ENCODE results near the gene FAM13C.

DNA sequence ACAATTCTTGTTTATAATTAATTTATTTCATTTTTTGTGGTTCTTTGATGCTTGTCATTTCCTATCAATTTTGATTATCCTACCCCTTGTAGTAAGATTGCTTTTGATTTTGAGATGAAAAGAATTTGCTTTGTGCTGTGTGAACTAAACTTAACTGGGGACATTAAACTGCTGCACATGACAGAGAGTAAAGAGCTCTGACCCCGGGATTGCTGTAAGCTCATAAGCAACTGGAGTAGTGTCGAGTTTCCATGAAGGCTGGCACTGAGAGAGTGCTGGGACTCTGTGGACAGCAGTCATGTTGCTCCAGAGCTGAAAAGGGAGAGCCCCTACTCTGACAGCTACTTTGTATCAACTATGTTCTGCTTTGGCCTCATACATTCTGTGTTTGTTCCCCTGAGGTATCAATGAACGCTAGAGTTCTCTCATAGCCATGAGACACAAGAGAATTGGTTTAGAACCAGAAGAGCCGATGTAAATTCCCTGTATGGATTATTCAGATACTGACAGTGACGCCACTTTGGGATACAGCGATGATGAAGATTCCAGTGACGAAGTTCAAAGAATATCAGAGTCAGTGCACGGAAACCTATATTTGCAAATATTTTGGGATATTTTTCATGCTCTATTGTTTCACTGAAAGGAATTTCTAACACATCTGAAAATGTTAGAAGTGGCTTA is 186.0 kb upstream of the DKK1 start:
- RRBS, 2 experiments = no CpG with 5 or more reads among the region's 8 CpGs

DNA sequence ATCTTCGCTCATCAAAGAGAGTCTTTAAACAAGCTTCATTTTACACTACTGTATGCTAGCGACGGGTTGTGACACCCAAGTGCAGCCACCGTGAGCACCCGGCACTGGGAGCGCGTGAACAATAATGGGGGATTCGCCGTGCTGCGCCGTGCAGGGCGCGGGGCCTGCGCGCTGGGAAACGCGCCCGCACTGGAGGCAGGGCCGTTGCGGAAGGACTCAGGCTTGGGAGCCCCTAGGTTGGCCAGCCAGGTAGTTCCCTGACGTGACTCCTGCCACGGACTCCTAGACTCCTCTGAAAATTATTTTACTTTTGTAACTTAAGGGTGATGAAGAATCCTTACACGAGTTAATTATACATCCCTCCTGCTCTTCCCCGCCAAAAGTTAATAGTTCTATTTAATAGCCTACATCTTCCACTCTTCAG is 5.3 kb upstream of the DKK1 start:
- RRBS, 2 experiments = no CpG with 5 or more reads among the region's 24 CpGs

- RRBS, 2 experiments = 3 to 4% methylated on average over 5 of the region's 23 CpGs
Observed at GRCh38 chr10:52313129-52313706, 863 bp upstream of the DKK1 start.

GRCh38 chr10:52759135-52759722 is 13.4 kb downstream of the MBL2 start:
- RRBS, 2 experiments = no CpG with 5 or more reads among the region's 3 CpGs

- RRBS, 2 experiments = no CpG with 5 or more reads among the region's 5 CpGs
Observed at GRCh38 chr10:52805137-52805580, 32.6 kb upstream of the MBL2 start.

- RRBS, 2 experiments = no CpG with 5 or more reads among the region's 1 CpG
Observed at GRCh38 chr10:55373960-55374423, 573.0 kb upstream of the PCDH15 start.

GRCh38 chr10:57222470-57222943 is 861.4 kb upstream of the ZWINT start:
- RRBS, 2 experiments = no CpG with 5 or more reads among the region's 3 CpGs

GRCh38 chr10:58268559-58268774 is 495 bp upstream of the CISD1 start:
- RRBS, 2 experiments = no CpG with 5 or more reads among the region's 6 CpGs

DNA sequence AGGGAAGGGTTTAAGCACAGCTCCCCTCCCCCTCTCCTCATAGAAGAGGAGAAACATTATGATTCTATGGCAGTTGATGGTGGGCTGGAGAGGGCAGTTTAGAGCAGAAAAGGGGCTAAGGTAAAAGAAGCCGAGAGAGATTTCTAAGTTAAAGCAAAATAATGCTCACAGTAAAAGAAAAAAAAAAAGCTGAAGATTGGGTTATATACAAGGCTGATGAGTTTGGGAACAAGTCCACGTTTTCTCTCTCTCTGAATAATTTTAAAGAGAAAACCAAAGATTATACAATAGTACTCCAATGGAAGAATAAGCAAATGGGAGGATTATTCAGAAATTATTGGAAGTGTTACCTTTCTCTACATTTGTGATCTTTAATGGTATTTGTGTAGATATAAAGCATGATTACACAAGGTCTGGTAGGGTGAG is 4.4 kb downstream of the CISD1 start:
- RRBS, 2 experiments = no CpG with 5 or more reads among the region's 2 CpGs

DNA sequence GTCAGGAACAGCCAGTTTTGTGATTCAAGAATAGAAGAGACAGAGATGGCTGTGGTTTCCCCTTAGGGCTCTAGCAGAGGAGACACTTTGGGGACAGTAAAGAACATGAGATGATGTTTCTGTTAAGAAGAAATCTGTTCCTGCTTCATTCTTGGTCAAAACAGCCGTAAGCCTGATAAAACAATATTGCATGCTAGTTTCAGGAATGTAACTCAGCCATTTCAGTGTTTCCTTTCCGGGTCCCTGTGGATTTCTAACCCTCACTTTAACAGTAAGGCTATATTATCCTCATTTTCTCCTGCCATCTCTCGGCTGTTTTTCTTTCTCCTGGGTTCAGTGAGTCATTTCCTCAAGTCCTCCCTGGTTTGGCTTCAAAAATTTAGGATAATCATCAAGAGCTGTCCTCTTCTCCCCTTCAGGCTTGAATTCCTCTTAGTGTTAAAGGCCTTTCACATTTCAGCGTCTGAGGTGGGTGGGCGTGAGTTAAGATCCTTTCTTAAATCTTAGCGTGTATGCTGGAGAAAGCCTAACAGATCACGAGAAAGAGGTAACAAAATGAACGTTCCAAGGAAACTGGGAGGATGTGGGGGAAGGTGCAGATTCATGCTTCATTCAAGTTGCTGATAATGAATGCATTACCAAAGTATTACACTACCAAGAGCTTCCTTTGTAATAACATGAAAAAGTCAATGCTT is 37.0 kb upstream of the BICC1 start:
- RRBS, 2 experiments = no CpG with 5 or more reads among the region's 8 CpGs

DNA sequence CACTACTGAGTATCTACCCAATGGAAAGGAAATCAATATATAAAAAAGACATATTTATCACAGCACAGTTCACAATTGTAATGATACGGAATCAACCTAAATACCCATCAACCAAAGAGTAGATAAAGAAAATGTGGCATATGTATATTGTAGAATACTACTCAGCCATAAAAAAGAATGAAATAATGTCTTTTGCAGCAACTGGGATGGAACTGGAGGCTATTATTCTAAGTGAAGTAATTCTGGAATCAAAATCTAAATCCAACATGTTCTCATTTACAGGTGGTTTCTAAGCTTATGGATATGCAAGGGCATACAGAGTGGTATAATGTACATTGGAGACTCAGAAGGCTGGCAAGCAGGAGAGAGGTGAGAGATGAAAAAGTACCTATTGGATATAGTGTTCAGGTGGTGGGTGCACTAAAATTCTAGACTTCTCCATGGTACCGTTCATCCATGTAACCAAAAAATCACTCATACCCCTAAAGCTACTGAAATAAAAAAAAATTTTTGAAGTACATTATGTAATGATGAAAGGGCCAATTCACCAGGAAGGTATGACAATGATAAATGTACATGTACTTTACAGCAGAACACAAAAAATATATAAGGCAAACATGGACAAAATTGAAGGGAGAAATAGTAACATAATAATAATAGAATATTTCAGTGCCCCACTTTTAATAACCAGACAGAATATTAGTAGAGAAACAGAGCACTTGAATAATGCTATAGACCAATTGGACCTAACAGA is 26.5 kb downstream of the BICC1 start:
- RRBS, 2 experiments = no CpG with 5 or more reads among the region's 2 CpGs

DNA sequence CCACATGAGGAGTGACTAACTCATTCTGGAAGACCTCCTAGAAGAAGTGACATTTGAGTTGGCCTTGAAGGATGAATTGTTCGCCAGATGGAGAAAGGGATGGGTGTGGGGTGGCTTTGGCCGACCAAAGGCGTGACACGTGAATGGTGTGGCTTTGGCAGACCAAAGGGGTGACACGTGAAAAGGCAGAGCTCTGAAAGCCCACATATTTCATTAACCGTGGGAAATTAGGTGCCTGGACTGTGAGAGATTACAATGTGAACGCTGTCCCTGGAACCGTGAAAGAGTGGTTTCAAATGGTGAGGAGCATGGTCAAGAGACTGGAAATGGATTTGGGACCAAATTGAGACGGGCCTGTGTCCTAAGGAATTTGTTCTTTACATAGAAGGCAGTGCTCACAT is 228.0 kb downstream of the BICC1 start:
- RRBS, 2 experiments = no CpG with 5 or more reads among the region's 9 CpGs

GRCh38 chr10:59283186-59283811 is 79.0 kb downstream of the FAM13C start:
- RRBS, 2 experiments = no CpG with 5 or more reads among the region's 11 CpGs

DNA sequence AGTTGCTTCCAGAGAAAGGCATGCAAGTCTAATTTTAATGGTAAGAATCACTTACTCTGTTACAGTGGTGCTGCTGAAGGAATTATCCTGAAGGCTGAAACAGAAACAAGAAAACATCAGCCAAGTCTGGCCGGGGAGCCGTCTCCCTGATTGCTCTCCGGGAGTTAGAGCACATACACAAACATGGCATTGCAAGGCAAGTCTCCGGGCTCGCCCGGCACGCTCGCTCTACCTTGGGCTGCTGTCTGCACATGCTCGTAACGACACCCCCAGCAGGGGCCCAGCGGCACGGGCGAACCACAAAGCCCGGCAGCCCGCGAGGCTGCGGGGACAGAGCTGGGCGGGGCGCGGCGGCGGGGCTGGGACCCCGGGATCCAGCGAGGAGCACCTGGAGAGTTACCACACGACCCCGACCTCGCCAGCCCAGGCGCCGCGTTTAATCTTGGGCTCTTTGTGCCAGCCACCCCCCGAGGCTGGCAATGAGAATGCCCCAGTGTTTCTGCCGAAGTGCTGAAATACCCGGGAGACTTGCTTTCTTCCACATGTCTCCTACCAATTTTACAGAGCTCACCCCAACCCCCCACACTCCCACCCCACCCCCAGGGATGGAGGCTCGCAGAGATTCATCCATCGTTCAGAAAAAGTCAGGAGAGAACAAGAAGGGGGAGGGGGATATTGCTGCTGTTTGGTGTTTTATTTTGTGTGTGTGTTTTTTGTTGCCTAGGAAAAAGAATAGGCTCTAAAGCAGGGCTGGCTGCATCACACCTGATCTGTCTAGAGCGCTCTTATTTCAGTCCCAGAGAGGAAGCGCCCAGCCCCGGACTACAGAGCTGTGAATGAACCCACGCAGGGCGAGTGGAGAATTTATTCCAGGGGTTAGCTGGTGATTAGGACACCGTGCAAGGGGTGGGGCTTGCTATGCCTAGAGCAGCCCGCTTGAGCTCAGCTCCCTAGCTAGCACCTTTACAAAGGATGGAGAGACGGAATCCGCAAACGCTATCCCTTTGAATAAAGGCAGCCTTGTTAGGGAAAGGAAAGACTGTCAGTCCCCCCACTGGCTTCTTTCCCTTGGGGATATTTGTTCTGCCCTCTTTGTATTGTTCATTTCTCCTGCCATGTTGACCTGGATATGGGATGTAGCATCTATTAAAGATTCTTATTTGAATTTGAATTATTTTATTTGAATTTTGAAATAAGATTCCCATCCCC is at the start of gene FAM13C:
TSS of gene FAM13C (minus strand) at position 206 of the 1,209 bp plus-strand sequence.
- RRBS, 2 experiments = 1% methylated on average over 16 of the region's 45 CpGs

DNA sequence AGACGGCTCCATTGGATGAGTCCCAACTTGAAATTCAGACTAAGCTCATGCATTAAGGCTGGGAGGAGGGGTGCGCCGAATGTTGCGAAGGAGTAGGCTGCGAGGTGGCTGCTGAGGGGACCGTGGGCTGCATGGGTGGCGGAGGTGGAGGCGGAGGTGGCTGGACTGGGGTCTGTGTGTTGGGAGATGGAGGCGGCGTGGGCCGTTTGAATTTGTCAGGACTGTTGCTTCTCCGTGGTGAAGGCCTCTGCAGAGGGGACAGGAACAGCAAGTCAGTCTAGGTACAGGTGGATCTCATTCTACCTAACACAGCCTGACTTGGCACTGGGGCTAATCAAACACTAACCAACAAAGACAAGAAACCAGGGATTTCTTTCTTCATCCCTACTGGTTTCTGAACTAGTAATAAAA is 39.6 kb upstream of the MRLN start:
- RRBS, 2 experiments = no CpG with 5 or more reads among the region's 12 CpGs

GRCh38 chr10:59965246-59965992 is 59.1 kb upstream of the CCDC6 start:
- RRBS, 2 experiments = no CpG with 5 or more reads among the region's 2 CpGs

DNA sequence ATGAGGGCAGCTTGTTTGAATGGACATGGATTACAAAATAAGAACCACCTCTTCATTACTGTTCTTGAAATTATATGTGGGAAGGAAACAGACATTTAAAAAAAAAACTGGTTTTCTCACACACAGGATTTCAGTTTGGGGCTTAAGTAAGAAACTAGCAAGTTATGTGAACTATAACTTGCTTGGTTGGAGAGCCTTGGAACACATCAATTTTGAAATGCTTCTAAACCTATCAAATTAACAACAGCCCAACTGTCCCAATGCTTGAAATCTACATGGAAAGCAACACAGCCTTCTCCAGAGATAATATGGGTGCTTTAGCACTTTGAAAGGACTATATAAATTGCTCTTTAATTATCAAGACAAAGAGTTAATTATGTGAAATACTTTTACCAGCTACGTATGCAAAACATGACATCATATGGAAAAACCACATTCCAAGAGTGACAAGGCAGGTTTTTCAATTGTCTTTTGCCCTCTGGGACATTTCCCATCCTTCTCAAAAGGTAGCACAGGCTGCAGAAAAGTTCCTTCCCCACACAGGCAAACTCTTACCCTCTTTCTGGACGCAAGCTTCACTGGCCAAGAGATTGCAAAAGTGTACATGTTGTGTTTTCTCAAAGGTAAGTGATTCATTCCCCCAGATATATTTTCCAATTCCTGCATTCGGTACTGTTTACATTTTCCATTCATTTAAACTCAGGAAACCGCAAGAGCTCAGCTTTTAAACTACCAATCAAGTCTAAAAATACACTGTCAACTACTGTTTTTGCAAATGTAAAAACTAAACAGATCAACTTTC is 233.3 kb upstream of the CCDC6 start:
- RRBS, 2 experiments = no CpG with 5 or more reads among the region's 4 CpGs

- RRBS, 2 experiments = no CpG with 5 or more reads among the region's 1 CpG
Observed at GRCh38 chr10:60498062-60498552, 108.4 kb upstream of the ANK3 start.

GRCh38 chr10:60787333-60787532 is 9.0 kb downstream of the CDK1 start:
- RRBS, 2 experiments = no CpG with 5 or more reads among the region's 2 CpGs